RPMI7951 (cell line): ENCODE measurements around a stretch of chr1.

GRCh38 chr1:111501715-111502182, 1.7 kb downstream of the ADORA3 start:
- RAMPAGE, long total RNA: no peak

DNA sequence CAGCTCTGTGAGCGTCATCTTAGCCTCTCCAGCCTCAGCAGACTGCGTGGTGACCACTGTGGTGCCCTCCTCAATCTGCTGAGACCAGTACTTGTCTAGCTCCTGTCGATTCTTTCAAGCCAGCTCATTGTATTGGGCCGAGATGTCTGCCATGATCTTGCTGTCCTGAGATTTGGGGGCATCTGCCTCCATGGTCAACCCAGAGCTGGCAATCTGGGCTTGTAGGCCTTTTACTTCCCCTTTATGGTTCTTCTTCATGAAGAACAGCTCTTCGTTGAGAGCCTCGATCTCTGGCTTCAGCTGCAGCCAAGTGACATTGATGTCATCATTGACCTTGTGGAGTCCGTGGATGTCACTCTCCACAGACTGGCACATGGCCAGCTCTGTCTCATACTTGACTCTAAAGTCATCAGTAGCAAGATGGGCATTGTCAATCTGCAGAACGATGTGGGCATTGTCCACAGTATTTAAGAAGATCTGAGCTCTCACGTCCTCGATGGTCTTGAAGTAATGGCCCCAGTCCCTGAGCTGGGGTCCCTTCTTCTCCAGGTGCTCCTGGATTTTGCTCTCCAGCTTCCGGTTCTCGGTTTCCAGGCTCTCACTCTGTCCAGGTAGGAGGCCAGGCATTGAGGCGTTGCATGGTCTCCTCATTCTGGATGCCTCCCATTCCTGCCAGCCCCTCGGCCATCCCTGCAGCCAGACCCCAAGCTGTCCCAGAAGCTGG, 29.3 kb downstream of the RAP1A start:
- RAMPAGE, long total RNA: no peak

- RAMPAGE, long total RNA: no peak
Observed at GRCh38 chr1:111654554-111655326, 35.2 kb downstream of the RAP1A start.

GRCh38 chr1:111735877-111736356, 3.3 kb downstream of the INKA2 start:
- RAMPAGE, long total RNA: no peak

GRCh38 chr1:111904342-111905386, 84.8 kb downstream of the KCND3 start:
- RAMPAGE, long total RNA: no peak

- RAMPAGE, long total RNA: no peak
Observed at GRCh38 chr1:112020578-112020943, 31.1 kb upstream of the KCND3 start.

DNA sequence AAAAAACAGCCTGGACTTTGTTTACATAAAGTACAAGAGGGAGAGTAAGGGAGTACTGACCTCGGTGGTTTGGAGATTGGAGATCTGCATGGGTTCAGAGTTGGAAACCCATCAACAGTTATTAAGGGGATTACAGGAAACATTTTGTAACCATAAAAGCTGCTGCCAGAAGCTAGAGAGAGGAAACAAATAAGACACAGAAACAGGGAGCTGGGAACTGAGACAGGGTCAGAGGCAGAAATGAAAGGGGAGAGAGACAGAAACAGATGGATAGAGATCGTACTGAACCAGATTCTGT, 131.4 kb upstream of the CTTNBP2NL start:
- RAMPAGE, long total RNA: no peak

- RAMPAGE, long total RNA: no peak
Observed at GRCh38 chr1:112359650-112360949, 35.9 kb upstream of the CTTNBP2NL start.

- RAMPAGE, long total RNA: no peak
Observed at GRCh38 chr1:112624650-112625781, 5.4 kb downstream of the CAPZA1 start.

GRCh38 chr1:112669845-112671176, 4.1 kb upstream of the MOV10 start:
- RAMPAGE, long total RNA: no peak

DNA sequence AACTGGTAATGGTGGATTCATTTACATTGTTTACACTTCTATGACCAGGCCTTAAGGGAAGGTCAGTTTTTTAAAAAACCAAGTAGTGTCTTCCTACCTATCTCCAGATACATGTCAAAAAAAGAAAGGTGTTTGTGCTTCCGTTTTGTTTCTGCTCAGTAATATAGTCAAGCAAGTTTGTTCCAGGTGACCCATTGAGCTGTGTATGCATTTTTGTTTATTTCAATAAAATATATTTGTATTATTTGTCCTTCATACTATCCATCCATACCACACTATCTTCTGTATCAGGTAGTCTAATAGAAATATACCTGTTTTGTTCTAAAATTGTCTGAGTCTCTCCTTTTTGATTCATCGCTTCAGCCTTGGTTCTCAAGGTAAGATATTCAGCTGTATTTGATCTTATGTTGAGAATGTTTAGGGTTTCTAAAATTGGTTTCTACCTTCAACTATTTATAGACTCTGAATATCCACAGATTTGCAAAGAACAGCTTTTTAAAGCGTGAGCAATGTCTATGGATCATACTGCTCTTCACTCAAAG, 3.1 kb upstream of the MOV10 start:
- RAMPAGE, long total RNA: no peak

- RAMPAGE, long total RNA: no peak
Observed at GRCh38 chr1:112699707-112700421, 7.1 kb downstream of the RHOC start.

- RAMPAGE, long total RNA: no peak
Observed at GRCh38 chr1:112700422-112701638, 6.1 kb downstream of the RHOC start.

DNA sequence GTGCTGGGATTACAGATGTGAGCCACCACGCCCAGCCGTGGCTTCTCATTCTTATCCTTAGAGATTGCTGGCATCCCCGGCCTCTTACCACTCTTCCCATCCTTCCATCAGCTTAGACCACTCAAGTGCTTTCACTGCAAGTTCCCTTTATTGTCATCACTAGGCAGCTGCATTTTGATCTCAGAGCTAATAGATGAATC, 88.6 kb downstream of the SLC16A1 start:
- RAMPAGE, long total RNA: no peak

DNA sequence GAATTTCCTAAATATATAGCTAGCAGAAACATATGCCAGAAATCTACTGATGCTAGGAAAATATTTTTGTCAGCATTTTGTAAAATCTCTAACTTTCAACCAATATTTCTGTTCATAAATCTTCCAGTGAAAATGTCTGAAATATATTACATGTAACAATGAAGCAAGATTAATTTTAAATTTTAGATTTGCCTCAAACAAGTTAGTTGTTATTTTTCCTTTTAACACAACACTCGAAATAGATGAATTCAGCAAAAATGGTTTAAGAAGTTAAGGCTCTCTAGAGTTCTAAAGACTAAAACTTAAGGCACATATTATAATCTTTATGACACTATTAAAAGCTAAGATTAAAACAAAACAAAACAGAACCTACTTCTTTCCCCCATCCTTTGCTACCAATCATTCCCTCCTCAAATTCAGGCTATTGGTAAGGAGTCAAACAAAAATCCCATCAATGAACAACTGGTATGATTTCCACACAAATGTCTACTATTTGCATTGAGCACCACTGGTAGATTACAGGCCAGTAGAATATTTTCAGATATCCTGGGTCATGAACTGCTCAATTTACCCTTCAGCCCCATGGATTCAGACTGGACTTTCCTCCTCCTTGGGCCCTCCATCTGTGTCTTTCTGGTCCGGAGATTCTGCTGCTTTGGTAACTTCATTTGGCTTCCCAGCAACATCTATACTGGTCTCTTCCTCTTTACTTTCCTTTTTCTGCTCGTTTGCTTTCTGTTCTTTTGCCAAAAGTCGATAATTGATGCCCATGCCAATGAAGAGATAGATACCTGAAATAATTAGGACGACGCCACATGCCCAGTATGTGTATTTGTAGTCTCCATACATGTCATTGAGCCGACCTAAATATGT, 42.5 kb downstream of the SLC16A1 start:
- RAMPAGE, long total RNA: no peak

- RAMPAGE, long total RNA: no peak
Observed at GRCh38 chr1:112928942-112929546, 27.0 kb downstream of the SLC16A1 start.

GRCh38 chr1:113027013-113027988, 45.7 kb upstream of the LRIG2 start:
- RAMPAGE, long total RNA: no peak

GRCh38 chr1:113041683-113042406, 31.2 kb upstream of the LRIG2 start:
- RAMPAGE, long total RNA: no peak

DNA sequence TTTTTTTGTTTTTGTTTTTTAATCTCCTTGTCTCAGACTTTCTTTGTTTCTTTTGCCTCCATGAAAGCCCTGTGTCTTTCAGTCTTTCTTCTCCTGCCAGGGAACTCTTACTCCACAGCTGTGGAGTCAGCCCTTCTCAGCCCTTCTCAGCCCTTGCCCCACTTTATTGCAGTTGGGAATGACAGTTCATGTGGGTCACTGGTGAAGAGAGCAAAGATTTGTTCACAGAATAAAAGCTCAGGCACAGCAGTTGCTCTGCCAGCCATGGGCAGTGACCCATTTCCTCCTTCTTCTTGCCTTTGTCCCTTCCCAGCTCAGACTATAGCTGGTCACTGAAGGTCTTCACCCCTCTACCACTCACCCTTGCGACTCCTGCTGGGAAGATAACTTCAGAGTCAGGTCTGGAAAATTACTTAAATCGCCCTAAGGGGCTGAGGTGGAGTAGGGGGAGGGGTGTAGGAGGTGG, 29.4 kb upstream of the LRIG2 start:
- RAMPAGE, long total RNA: no peak

DNA sequence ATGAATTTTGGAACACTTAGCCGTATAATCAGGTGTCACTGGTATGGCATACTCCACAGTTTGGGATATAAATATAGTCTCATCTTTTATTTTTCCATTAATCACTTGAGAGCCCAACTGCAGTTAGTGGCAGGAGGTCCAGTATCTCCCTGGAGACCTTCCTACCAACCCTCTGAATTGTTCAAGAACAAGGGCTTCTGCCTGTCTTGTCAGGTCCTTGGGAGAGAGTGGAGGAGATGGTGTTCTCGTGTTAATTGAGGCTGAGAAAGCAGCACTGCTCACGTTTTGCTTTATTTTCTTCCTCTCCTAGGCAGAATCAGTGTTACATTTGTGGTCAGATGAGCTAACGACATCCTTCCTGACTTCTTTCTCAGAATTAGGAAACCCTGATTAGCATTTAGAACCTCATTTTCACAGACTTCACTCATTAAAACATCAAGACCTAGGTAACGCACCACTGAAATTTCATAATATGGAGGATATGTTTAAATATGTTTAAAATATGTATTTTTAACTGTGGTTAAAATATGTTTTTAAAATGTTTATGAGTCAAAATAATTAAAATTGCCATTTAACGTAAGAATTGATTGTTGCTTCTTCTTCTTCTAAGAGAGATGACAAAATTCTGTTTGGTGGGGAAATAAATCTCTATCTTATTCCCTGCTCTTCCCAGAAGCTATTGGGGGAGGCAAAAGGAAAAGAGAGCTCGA, 26.4 kb upstream of the LRIG2 start:
- RAMPAGE, long total RNA: no peak